Measurements from ENCODE around the genes CKAP4 and TMEM263.

GRCh38 chr12:104720013-104721093 is 237.7 kb downstream of the SLC41A2 start:
- PRO-cap: no peak

DNA sequence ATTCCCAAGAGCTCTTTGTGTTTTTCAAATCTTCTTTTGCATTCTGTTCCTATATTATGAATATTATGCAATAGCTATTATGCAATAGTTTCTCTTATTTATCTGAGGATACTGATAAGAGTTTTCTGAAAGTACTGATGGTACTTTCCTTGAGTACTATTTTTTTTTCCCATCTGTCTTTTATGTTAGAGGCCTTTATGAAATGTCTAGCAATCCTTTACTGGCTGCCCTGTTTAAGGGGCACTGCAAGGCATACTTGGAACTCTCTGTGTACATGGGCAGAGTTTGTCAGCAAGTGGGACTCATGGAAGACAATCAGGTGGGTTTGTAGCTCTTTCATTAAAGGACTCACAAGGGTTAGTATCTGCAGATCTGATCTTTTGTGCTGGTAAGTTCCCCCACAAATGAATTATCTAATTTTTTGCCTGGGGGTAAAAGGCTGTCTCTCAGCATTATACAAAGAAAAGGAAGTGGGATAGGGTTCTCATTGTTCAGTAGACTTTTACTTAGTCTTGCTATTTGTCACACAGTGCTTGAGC is 93.3 kb downstream of the SLC41A2 start:
- PRO-cap: no peak

- PRO-cap: no peak
Observed at GRCh38 chr12:104909705-104910170, 48.4 kb downstream of the SLC41A2 start.

DNA sequence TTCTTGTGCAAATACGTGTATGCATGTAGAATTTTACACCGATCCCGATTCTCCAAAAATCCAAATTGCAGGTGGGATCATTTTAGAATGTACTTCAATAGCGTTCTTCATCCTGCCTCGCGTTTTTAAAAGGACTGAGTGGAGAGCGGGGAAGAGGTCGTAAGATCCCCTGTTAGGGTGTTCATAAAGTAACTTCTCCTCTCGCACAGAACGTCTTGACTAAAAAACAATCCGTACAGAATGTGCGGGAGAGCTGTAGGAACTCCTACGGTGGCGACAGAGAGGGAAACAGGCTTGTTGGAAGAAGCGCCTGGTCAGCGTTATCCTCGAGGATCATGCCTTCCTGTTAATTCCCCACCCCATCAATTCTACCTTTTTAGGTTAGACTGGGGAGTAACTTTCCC is 454 bp upstream of the WASHC4 start:
- PRO-cap: no peak

GRCh38 chr12:105189649-105190354 is 46.2 kb downstream of the APPL2 start:
- PRO-cap: no peak

GRCh38 chr12:105334650-105334952 is 4.1 kb downstream of the C12orf75 start:
- PRO-cap: no peak

- PRO-cap: no peak
Observed at GRCh38 chr12:105658265-105658931, 327.9 kb downstream of the C12orf75 start.

DNA sequence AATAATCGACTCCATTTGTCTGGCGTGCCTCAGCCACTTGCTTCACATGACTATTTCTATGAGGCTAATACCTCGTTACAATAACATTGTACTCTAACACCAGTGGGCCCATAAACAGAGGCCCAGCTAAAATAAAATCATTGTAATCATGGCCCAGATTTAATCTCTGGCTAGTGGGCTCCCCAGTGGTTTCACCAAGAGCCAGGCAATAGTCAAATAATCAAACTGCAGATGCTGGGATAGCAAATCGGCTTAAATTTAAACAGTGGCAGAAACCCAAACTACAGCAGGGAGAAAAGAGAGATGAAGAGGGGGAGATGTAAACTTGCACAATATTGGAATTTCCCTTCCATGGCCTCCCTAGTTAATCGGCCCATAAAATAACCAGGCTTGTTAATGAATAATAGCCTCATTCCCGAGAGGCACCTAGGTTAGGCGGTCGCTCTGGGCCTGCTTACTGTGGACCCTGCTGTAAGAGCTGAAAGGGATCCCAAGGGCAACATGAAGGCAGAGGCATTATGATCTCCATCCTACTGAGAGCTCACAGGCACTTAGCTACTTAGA is 116.2 kb downstream of the NUAK1 start:
- PRO-cap: no peak

DNA sequence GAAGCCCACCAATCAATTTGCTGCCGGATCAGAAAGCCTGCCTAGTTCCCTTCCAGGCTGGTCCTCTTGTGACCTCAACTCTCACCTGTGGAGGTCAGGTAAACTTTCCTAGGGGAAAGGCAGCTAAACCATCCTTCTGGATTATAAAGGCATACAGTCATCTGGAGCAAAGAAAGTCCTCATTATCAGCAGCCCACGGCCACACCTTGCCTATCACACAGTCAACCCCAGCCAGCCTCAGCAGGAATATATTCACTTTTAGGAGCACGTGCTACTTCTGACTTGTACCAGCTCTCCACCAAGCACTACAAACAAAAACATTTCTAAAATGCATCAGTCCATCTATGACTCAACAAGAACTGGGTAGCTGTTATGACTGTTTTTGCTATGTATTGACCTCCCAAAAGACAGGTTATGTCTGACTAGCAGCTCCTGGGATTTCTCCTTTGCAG is 31.3 kb downstream of the NUAK1 start:
- PRO-cap: no peak

GRCh38 chr12:106120219-106121276 is 18.2 kb downstream of the NUAK1 start:
- PRO-cap: no peak

GRCh38 chr12:106247199-106248240 is at the start of gene CKAP4:
Gene CKAP4, minus strand, starts transcription at chr12:106248020.
- PRO-cap: bidirectional peak, plus-strand start at chr12:106247554, minus-strand start at chr12:106247518; bidirectional peak, plus-strand start at chr12:106247981, minus-strand start at chr12:106247988; bidirectional peak, plus-strand start at chr12:106248074, minus-strand start at chr12:106248073

- PRO-cap: no peak
Observed at GRCh38 chr12:106321245-106321943, 18.9 kb downstream of the TCP11L2 start.

- PRO-cap: no peak
Observed at GRCh38 chr12:106328439-106329095, 26.0 kb downstream of the TCP11L2 start.

GRCh38 chr12:106768936-106769519 is 5.5 kb upstream of the RIC8B start:
- PRO-cap: no peak

DNA sequence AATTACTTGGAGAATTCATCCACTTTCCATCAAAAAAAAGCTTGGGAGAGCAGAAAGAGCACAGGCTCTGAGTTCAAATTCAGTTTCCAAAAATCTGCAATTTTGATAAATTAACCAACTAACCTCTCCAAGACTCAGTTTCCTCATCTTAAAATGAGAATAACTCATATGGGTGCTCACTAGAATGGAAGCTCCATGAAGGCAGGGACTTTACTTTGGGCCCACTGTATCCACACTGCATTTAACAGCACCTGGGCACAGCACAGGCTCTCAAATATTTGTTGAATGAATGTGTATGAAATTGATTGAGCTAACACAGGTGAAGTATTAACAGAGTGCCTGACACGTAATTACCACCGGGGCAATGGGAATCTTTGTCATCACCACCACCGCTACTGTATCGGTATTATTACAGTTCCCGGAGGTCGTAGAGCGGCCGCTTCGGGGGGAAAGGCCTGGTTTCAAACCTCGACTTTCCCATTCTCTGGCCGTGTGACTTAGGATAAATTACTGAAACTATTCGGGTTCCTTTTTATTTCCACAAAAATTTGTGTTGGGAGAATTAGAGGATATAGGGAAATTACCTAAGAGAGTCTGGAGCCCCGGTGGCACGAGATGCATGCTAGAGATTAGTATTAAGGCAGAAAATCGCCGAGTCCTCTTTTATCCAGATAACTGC is 1.2 kb upstream of the RIC8B start:
- PRO-cap: no peak

DNA sequence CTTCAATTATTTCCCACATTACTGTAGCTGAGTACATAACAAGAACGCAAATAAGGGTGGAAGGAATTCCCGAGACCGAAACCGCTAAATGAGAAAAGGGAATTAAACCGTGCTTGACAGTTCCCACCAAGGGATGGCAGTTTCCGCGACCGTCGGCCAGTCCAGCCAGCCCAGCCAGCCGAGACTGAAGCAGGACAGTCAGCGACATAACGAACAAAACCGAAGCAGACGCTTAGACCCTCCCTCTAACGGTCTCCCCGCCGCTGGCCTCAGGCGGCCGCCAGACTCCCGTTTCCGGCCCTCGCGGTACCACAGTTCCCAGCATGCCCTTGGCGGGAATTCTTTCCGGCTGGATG is 663 bp upstream of the RIC8B start:
- PRO-cap: bidirectional peak, plus-strand start outside the sequence, minus-strand start at position 186 of the sequence

DNA sequence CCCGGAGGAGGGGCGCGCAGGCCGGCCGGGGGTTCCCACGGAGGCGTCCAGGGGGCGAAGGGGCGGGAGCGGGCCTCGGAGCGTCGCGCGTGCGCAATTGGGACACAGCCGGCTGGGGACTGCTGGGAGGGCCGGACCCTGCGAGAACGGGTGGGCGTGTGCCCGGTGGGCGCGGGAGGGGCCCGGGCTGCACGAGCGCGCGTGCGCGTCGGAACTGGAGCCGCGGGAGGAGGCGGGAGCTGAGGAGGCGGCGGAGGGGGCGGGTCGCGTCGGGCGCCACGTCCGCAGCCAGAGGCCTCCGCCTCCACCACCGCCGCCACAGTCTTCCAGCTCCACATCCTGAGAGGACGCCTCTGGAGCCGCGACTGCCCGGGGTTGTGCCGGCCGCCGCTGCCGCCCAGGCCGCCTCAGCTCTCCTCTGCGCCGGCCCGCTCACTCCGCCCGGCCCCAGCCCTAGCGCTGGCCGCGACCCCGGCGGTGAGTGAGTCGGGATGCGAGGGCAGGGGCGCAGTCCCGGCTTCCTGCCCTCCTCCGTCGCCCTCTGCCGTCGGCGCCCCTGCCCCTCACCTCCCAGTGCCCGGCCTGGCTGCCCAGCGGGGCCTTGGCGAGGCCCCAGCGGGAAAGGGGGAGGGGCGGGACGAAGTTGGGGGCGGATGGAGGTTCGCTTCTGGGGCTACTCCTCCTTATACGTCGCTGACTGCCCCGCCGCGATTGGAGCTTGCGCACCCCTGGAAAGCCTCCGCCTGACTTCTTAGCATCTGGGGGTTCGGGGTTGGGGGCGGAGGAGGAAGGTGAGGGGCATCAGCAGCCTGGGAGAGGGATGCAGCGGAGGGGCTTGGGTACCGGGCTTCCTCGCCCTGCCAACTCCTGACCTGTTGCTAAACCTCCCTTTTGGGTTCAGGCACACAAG is at the start of gene TMEM263:
Gene TMEM263, plus strand, starts transcription at position 319 of the 910 bp plus-strand sequence.
- PRO-cap: bidirectional peak, plus-strand start at position 335 of the sequence, minus-strand start outside the sequence; bidirectional peak, plus-strand start at position 723 of the sequence, minus-strand start at position 543 of the sequence

DNA sequence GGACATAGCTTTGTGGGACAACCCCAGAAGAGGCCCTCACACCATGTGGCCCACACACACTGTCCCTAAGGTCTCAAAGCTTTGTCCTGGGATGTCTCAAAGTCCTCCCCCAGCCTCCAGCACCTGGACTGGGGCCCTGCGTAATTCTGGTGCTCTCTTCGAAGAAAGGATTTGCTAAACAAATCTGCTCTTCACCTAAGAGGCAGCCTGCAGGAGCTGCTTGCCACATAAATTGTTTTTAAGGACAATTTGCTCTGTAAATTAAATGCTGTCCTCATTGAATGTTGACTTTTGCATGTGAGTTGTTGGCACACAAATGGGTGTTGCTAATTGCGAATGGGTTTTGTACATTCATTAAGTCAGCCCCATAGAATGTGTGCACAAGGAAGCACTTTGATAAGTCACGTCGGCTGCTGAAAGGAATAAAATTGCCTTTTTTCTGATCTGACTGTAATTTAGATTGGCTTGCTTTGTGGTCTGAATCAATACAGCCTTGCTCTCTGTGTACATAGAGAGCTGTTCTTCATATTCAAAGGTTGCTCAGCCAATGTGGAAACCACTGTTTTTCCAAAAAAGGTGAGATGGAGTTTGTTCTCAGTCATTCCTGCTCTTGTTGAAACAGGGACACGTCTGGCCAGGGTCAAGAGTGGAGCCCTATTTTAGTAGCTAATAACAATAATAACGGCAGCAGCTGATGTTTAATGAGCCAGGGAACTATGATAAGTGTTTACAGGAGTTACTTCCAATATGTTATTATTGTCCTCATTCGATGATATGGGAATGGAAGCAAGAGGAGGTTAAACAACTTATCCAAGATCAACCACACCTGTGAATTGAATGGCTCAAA is 161.5 kb upstream of the PWP1 start:
- PRO-cap: no peak

DNA sequence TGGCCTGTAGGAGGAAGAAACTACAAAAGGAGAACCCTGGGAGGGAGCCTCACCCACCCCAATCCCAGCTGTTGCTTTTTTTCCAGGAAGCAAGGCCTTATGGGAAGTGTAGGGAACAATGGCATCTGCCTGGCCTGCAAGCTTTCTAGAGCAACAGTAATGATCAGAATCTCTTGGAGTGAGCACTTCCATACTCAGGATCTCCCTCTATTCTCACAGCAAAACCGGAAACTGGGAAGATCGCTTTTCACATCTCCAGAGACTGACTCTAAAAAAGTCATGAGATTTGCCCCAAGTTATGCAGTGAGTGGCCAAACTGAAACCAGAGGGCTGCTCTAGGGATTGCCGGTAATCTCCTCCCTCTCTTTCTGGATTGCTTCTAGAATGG is 125.3 kb upstream of the PWP1 start:
- PRO-cap: no peak

- PRO-cap: no peak
Observed at GRCh38 chr12:107708872-107709405, 23.3 kb downstream of the PWP1 start.

Data from penis (tissue), 1 donor.